A375 (cell line): ENCODE results near the gene ANGPTL3.

- RAMPAGE, long total RNA = no peak
Observed at GRCh38 chr1:59390398-59390731, 93.5 kb downstream of the FGGY start.

DNA sequence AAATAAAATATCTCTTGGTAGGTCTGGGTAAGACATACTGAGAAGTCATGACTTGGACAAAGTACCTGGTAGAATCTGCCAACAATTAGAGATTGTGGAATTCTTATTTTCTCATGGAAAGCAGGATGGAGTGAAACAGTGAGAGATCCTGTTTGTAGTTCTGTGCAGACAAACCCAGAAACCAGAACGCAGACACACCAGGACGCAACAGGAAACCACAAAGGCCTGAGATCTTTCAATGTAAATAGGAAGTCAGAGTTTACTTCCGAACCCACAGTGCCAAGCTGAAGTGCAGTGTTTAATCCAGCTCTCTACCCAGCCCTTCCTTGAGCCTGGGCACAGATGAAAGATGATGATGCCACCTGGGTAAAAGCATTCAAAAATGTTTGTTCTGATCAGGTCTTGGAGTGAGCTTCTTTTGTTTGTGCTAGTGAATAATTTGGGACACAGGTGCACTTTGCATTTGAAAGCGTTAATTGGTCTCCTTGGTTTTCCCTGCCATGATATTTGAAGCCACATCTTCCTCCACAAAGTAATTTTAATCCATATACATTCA is 244.2 kb upstream of the HOOK1 start:
- RAMPAGE, long total RNA = no peak

GRCh38 chr1:59697495-59698000 is 117.2 kb upstream of the HOOK1 start:
- RAMPAGE, long total RNA = no peak

- RAMPAGE, long total RNA = no peak
Observed at GRCh38 chr1:59703550-59703927, 111.2 kb upstream of the HOOK1 start.

DNA sequence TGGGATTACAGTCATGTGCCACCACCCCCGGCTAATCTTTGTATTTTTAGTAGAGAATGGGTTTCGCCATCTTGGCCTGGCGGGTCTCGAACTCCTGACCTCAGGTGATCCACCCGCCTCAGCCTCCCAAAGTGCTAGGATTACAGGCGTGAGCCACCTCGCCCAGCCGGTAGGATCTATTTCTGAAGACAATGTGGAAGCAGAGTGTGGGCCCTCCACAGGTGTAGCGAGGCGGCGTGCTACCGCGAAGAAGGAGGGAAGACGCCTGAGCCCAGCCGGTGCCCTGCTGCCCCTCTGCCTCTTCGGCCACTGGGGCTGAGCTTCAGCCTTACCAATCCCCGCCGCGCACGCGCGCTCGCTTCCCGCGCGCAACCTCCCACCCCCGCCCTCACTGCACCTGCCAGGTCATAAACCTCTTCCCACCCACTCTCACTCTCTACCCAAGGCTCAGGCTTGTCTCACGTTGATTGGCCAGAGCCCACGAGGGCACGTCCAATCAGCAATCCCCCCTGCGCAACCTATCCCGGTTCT is 495 bp upstream of the HOOK1 start:
- RAMPAGE, long total RNA = no peak

- RAMPAGE, long total RNA = no peak
Observed at GRCh38 chr1:60547781-60548235, 474.2 kb upstream of the C1orf87 start.

DNA sequence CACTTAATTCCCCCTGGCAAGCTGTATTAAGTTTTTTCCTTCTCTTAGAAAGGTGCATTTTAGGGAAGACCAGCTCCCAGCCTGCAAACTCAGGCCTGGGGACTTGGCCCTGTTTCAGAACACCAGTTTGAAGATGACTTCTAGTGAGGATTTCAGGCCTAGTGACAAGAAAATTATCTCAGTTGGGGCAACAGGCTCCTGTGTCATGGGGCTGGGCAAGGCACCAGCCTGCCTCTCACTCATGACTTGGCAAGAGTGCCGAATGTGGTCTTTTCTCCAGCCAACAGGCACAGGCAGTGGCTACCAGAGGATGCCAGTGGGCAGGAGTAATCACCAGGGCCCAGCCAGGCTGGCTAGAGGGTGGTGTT is 178.0 kb upstream of the NFIA start:
- RAMPAGE, long total RNA = no peak

GRCh38 chr1:61090430-61090869 is 8.1 kb downstream of the NFIA start:
- RAMPAGE, long total RNA = no peak

GRCh38 chr1:61115020-61115521 is 32.7 kb downstream of the NFIA start:
- RAMPAGE, long total RNA = no peak

DNA sequence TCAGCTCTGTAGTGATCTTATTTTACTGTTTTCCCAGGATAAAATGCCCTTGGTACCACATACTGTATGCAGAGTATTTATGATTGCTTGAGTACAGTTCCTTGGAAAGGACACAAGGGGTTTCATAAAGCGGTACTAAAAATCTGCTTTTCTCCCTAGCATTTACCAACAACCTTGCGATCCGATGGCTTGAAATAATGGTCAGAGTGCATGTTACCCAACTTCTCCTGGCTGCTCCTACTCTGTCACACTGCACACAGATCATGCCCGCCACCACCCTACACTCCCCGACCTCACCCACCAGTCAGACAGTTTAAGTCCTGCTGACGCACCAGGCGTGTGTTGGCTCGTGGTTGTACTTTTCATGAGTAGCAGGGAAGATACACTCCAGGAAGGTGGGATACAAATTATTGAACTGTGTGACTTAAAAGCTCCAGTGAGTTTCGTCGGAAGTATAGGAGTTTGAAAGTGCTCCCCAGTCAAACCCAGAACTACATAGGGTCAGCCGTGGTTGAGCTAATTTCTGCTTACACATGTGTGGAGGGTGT is 131.3 kb downstream of the NFIA start:
- RAMPAGE, long total RNA = no peak

- RAMPAGE, long total RNA = no peak
Observed at GRCh38 chr1:61461756-61462400, 263.1 kb downstream of the TM2D1 start.

DNA sequence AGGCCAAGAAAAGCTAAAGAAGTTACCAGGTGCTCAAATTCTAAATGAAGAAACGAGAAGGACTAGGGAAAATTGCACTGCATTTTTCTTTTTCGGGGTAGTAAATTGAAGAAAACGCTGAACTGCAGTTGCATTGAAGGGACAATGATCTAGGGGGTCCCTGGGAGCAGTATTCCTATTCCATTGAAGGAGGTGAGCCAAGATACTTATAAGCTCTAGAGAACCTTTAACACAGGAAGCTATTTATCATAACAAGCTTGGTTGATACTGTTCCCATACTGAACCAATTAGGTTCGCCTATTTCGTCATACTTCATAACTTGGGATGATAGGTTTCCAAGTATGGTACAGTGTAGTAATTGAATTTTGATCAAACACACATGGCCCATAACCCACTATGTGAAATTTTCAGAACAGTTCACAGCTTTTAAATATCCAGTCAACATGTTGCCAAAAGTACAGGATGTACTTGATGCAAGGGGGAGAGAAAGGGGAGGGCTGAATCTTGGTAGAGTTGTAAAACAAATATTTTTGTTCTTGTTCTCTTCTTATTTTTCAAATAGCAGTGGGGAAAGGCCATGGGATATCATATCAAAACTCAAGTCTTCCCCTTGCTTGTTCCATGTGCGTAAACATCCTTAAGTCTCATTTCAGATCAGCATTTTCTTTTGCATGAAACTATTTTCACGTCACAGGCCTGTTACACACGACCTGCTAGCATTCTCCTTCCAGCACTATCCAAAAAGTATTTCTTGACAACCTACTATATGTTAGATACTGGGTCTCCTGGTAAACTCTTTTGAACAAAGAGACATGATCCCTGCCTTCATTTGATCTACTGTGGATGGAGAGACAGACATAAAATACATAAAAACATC is 86.6 kb downstream of the TM2D1 start:
- RAMPAGE, long total RNA = no peak

DNA sequence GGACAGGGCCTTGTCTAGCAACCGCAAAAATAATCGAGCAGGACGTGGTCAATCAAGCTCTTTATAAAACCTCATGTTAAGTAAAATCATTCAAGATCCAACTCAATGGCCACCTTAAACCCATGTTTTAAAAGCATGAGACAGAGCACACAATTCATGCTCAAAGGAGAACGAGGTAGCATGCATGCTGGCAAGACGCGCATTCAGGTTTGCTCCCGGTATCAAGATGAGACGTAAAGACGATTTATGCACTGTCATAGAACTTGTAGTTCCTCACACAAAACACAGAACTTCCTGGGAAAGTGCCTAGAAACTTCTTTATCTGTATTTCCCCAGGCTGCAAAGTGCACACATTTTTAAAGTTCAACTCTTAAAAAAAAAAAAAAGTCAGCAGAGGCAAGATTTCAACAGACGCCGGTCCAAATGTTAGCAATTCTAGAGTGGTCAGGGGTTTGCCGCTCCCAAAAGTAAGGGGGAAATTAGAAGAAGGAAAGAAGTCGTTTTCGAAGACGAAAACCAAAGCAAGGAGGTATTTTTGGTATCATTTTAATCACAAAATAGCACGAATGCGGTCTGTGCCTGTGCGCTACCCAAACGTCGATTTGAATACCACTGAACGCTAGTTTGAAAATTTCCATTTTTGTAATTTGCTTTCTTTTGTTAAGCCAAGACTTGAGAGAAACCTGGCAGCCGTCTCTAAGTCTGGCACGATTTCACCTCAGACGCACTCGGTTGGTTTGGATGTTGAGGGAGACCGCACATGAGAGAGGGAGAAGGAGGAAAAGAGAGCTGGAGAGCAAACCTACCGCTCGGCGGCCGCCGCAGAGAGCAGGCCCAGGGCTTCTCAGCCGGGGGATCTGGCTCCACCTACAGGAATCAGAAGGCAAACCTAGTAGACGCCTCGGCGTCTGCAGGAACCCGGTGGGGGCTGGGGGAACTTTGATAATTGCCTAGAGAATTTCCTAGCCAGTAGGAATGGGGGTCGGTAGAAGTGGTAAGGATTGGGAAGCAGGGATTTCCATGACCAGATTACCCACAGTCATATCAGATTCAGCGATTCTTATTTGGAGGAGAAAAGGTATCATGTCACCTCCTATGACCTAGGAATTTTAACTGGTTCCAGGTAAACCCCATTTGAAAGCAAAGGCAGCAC is 83.5 kb downstream of the TM2D1 start:
- RAMPAGE, long total RNA = no peak

DNA sequence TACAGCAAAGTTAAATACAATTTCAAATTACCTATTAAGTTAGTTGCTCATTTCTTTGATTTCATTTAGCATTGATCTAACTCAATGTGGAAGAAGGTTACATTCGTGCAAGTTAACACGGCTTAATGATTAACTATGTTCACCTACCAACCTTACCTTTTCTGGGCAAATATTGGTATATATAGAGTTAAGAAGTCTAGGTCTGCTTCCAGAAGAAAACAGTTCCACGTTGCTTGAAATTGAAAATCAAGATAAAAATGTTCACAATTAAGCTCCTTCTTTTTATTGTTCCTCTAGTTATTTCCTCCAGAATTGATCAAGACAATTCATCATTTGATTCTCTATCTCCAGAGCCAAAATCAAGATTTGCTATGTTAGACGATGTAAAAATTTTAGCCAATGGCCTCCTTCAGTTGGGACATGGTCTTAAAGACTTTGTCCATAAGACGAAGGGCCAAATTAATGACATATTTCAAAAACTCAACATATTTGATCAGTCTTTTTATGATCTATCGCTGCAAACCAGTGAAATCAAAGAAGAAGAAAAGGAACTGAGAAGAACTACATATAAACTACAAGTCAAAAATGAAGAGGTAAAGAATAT is at the start of gene ANGPTL3:
ANGPTL3 (plus strand) TSS at position 211 of the 604 bp plus-strand sequence.
- RAMPAGE, long total RNA = no peak

GRCh38 chr1:62598985-62599904 is 1.9 kb downstream of the ANGPTL3 start:
- RAMPAGE, long total RNA = no peak

DNA sequence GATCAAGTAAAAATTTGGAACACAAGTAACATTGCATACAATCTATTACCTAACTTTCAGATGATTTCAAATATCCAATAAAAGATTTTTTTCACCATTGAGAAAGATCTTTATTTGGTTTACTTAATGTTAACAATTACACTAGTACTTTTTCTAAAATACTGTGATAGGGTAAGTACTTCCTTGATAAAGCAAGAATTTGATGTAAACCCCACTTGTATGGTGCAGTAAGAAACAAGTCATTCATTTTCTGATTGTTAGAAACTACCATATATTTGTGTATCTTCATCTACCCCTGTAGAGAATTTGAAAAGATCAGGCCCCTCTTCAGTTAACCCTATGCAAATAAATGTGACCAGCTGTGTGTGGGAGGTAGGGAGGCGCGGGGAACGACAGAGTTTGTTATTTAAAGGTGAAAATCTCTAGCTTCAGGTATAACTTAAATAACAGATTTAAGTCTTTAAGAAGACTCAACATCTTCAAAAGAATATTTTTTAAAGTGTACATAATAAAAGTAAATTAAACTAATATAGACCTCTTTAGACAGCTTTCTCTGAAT is 15.8 kb downstream of the ANGPTL3 start:
- RAMPAGE, long total RNA = no peak

DNA sequence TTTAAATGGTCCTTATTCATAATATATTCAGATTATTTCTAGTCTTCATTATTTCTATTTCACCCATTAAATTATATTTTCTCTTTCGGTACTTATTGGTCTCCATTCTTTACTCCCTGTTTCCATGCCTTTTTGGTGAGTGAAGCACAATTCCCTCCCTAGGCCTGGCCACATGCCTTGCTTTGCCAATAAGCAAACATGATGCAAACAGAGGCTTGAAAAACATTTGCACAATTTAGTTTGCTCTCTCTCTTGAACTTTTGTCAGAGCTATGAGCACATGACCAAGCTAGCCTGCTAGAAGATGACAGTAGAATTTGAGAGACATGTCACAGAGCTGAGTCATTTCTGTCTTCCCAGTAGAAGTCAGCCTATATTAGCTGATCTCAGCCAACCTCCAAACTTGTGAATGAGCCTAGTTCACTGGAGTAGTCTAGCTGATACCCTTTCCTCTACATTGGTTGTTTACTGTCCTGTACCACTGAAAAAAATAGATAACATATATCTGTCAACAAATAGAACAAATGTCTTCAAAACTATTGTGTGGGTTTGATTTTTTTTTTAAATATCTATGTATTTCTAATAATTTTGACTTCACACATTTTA is 24.6 kb downstream of the ANGPTL3 start:
- RAMPAGE, long total RNA = no peak

- RAMPAGE, long total RNA = no peak
Observed at GRCh38 chr1:63317381-63318243, 4.8 kb upstream of the FOXD3 start.

DNA sequence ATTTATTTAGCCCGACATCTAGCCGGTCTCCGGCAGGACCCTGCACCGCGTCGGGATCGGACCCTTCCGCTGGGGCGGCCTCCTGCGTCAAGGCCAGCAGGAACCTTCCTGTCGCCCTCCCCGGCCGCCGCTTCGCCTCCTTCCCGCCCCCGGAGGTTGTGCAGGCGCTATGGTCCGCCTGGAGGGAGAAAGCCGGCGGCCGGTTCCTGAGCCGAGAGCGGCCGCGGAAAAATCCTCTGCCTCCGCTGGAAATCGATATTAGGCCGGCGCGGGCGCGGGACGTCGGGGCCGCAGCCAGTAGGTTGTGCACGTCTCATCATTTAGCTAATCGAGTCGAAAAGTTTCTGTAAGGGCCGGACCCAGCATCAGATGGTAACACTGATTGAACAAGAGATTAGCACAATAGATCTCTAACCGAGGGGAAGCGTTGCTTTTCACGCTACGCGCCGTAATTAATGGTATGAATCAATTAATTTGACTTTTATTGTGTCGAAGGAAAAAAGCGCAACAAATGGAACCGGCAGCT is 2.7 kb upstream of the FOXD3 start:
- RAMPAGE, long total RNA = no peak

GRCh38 chr1:63487664-63488135 is 35.3 kb downstream of the ITGB3BP start:
- RAMPAGE, long total RNA = no peak